ENCODE measurements around the gene MYH7.

DNA sequence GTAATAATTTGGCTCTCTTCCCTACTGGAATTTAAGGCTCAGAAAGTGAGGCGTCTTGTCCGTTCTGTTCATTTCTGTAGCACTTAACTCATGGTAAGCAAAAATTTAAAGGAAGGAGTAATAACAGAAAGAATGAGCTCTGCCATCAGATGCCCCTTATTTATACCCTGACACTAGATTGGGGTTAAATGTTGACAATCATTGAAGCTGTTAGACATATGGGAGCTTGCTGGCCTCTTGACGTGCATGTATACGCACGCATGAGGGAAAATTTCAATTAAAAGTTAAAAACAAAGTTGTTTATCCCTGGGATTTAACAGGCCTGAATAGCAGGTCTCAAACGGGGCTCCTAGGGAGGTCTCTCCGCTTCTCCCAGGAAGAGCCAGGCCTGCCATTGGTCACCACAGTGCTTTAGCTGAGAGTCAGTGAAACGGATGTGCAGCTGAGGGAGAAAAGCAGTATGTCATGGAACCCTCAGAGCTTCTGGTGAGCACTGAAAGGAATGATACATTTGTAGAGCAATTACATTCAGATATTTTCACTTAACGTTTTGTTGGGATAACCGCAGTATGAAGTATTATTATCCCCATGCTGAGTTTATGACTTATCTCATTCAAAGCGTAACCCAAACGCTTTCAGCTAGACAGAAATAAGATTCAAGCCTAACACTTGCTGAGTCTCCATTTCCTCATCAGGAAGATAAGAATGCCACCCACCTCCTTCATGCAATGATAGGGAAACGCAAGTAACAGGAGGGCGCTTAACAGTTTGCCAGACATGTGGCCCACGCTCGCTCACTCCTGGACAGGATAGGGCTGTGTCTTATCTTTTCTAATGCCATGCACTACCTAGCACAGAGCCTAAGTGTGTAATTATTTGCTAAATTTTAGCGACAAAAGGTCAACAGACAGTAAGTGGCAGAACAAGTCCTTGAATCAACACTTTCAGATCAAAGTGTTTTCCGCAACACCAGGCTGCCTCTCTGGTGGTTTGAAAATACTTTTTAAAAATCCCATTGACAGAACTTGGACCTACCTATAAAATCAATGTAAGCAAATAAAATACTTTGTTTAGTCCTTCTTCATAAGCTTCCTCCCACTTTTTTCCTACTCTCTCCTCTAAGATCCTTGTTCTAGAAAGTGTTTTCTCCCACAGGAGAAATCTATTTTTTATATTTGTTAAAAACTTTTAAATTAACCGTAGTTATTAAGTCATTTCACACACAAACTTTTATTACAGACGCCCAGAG lies 28.2 kb downstream of the DAD1 start:
- PRO-cap: no peak

- PRO-cap: no peak
Observed at GRCh38 chr14:22565659-22566137, 23.3 kb downstream of the DAD1 start.

DNA sequence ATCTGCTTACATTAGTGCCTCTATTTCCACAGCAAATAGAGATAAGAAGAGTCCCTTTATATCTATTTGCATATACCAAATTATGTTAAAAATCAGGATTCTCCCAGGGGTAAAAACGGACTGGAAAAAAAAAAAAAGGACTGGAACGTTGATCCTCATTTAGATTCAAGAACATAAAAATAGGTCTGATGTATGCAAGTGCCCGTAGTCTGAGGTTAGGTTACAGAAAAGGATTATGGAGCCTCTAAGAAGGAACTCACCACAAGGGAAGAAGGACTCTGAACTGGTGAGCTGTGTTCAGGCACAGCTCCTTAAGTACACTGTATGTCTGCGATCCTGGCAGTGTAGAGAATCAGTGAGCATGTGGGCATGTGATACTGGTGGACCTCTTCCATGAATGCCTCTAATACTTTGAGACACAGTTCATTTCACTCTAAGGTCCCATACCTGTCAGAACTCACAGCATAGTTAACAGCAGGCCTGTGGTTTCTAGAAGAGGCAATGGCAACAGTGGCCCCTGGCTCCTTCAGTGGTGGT lies 6.7 kb upstream of the OR6J1 start:
- PRO-cap: no peak

- PRO-cap: no peak
Observed at GRCh38 chr14:22821673-22821935, 6.4 kb upstream of the SLC7A7 start.

- PRO-cap: no peak
Observed at GRCh38 chr14:22844552-22844783, 8.1 kb downstream of the MMP14 start.

DNA sequence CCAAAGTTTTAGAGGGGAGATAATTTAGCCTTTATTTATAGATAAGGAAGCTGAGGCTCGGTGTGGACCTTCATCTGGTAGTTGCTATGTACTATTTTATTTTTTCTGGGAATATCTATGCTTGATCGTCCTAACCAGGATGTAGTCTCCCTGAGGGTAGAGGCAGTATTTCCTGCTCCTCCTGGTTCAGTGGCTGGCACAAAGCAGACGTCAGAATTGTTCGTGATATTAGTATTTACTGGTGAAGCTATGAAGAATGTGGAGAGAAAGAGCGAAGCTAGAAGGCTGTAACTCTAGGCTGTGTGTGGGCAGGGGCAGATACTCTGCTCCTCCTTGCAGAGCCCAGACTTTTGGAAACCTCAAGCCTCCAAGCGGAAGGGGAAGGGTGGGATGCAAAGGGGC lies 1.3 kb downstream of the LRP10 start:
- PRO-cap: no peak

DNA sequence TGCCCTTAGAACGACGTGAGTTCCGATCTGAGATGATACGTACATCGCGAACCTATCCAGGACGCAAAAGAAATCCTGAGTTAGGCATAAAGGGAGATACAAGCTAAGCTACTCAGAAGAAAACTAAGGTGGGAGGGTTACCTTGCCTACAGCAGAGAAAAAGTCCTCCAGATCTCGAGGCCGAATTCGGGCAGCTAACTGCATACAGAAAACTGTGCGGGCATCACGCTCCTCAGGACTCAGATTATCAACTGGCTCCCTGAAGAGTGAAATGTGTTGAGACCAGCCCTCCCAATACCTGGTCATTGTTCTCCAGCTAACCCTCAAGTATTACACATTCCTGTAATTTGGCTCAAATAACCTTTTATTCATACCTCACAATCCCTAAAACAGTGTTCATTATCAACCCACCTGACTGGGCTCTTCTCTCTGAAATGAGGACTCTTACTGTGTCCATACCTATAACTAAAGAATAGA lies 13.7 kb downstream of the RBM23 start:
- PRO-cap: no peak

DNA sequence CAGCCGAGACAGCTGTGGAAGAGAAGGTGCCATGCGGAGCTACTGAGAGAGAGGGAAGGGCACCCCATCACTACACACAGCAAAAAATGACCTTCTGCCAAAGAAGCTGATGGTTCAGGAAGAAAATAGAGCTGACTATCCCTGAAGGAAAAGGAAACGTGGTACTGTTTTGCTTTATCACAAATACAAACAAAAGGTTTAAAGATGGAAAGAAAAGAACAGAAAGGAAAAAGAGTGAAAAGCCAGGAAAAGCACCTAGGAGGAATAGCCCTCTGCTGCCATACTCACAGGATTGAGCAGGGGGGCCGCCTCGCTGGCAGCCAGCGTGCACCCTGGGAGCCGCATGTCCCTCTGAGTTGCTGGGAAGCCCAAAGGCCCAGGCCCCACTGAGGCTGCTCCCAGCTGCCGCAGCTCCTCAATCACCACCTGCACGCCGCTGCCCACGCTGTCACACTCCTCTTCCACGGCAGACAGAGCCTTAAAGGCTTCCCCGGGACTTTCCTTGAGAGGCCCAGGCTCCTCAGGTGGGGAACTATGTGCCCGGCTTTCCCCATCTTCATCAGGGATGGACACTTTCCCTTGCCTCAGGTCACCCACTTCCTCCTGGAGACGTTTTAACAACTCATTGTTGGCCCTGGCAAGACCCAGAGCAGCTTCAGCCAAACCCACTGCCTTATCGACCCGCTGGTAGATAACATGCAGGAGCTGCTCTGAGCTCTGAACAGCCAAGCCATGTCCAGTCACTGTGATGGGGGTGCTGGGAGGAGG lies 11.6 kb downstream of the C14orf93 start:
- PRO-cap: no peak

- PRO-cap: no peak
Observed at GRCh38 chr14:23025477-23026536, 8.9 kb downstream of the PSMB5 start.

- PRO-cap: no peak
Observed at GRCh38 chr14:23056521-23056720, 899 bp downstream of the CDH24 start.

DNA sequence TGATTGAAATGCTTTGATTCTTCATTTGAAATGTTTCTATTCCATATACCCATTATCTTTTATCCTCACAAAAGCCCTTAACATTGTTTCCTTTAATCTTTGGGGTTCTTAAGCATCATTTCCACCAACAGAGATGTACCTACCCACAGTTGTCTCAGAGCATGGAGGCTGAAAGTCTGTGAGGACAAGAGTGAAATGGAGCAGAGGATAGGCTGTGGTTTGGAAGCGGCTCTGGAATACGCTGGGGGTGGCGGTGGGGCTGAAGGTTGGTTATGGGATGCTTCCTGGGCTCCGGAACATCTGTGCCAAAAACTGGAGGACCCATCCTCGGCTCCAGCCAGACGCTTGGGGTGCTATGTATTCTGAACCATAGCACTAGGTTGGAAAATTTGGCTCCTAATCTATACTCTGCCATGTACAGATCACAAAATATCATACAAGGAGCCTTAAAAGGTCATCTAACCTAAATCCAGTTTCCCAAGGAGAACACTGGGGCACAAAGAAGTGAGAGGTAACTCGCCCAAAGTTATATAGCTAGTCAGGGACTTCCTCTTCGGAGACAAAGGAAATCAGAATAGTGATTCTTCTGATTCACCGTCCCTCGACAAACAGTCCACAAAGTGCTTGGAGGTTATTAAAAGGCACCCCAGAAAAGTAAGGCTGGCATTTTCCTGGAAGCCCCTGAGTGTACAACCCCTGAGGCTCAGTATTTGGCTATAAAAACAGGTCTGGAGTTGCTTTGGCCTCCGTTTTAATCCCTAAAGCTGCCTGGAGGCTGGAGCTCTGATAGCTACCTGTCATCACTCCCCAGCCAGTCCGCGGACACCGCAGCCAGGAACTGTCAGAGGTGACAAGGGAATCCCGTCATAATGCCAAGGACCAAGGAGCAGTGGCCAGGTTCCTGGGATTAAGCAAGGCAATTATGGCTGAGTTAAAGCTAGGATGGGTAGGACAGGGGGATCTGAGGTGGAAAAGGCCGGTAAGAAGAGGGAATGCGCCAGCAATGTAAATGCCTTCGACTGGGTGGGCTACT lies 2.4 kb downstream of the PPP1R3E start:
- PRO-cap: no peak

DNA sequence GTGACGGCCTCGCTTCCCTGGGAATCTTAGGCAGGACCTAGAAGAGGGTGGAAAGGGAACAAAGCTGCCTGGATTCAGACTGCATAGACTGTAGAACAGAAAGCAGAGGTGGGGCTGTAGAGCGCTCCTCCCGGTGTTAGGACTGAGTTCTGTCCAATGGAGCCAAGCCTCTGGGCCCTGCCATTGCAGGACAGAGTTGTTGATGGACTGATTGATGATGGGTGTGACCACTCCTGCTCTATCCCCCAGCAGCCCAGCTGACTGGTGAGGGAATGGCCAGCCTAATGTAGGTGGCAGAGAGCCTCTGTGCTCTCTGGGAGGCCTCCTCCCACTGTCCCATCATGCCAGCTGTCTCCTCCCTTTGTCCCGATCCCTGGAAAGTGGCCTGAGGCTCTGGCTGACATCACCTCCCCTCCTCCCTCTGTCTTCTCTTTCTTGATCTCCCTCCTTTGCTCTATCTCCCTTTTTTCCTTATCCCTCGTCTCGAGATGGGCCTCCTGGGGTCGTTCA lies 837 bp downstream of the EFS start:
- PRO-cap: no peak

GRCh38 chr14:23366017-23366120 lies 897 bp upstream of the EFS start:
- PRO-cap: no peak

GRCh38 chr14:23387976-23388476 lies 11.2 kb downstream of the CMTM5 start:
- PRO-cap: no peak

GRCh38 chr14:23396138-23396886 lies 11.8 kb downstream of the MYH6 start:
- PRO-cap: no peak

- PRO-cap: no peak
Observed at GRCh38 chr14:23414345-23415012, 6.4 kb upstream of the MYH6 start.

DNA sequence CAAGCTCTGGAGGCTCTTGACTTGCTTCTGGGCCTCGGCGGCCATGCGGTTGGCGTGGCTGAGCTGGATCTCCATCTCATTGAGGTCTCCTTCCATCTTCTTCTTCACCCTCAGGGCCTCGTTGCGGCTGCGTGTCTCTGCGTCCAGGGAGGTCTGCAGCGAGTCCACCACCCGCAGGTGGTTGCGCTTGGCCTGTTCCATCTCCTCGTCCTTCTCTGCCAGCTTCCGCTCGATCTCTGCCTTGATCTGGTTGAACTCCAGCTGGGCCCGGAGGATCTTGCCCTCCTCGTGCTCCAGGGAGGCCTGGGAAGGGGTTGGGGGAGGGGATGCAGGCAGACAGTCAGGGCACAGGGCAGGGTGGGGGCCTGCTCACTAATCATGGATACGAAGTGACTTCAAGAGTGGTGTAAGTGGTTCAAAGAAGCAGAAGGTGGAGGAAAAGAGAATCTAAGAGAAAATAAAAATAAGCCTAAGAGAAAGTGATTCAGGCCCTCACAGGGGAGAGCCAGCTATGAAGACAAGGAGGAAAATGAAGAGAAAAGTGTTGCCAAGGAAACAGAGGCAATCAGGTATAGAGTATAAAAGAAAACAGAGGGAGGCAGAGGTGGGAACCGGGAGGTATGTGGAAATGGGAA lies 8.1 kb upstream of the MYH6 start:
- PRO-cap: no peak

GRCh38 chr14:23435434-23436378 lies at the start of gene MYH7:
Gene MYH7, minus strand, starts transcription at chr14:23435660.
- PRO-cap: no peak

GRCh38 chr14:23436795-23437412 lies 1.4 kb upstream of the MYH7 start:
- PRO-cap: no peak

GRCh38 chr14:23537738-23538832 lies 13.5 kb downstream of the ZFHX2 start:
- PRO-cap: no peak

All from neutrophil (primary cell).